ENCODE measurements around a stretch of chr6.

DNA sequence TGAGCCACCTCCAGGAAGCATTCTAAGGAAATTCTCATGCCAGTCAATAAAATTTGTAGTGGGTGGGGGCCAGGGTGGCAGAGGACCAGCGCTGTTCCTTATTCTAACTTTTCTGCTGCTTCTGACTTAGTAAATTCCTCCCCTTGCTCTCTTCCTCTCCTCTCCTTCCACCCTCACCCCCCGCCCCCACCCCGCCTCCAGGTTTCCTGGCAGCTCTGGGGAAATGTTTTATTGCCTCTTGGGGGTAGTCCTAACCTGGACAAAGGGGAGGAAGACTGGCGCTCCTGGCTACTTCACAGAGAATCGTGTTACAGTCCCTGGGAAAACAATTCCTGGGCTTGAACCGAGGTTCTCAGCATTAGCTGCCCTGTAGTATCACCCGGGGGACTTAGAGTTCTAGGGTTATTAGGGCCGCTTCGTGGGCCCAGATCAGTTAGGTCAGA is 3.3 kb downstream of the BMP6 start:
- PRO-cap, 3 experiments: no peak in any of the 3 experiments
- RAMPAGE, long total RNA, 2 experiments: no peak in any of the 2 experiments
- RRBS: no CpG with 5 or more reads among the region's 9 CpGs

DNA sequence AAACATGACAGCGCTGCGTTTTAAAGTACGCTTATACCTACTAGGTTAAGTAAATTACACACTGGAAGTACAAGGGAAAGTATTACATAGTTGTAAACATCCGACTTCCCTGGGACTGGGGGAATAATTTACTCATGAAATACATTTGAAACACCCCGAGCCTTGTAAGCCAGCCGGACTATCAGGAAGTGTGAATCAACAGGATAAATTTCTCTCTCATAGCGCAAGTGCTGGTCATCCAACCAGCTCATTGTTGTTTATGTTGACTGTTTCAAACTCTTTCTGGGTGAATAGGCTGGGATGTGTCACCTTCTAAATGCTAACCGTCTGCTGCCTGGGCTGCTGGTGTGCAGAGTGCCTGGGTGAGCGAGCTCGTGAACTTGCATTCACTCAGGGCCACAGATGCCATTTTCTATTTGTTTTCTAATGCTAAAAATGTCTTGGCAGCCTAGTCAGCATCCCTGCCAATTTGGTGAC is 5.0 kb downstream of the BMP6 start:
- PRO-cap, 3 experiments: no peak in any of the 3 experiments
- RAMPAGE, long total RNA, 2 experiments: no peak in any of the 2 experiments
- RRBS: no CpG with 5 or more reads among the region's 10 CpGs

GRCh38 chr6:7915405-7915963 is 4.9 kb upstream of the TXNDC5 start:
- PRO-cap, 3 experiments: no peak in any of the 3 experiments
- RAMPAGE, long total RNA, 2 experiments: no peak in any of the 2 experiments
- RRBS: no CpG with 5 or more reads among the region's 8 CpGs

DNA sequence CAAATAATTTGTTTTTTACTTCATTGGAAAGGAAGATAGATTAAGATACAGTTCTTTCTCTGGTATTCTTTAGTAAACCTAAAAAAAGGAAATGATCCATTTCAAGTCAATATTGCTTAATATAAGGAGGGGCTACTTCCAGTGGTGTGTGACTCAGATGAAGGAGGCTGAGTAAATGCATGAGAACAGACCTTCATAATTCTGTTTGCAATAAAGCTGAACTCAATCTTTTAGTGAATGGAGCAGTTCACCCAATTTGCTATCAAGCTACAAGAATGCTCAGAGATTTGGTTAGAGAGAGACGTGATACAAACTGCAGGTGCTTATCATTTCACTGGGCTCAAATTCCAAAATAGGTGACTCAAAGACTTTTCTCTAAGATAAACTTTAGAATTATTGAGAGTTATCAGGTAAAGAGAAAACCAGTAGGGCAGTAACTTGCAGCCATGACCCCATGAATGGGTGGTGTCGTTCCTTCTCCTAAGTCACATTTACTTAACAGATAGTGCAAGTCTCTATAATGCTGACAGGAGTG is 16.2 kb upstream of the BLOC1S5 start:
- PRO-cap, 3 experiments: no peak in any of the 3 experiments
- RAMPAGE, long total RNA, 2 experiments: no peak in any of the 2 experiments
- RRBS: no CpG with 5 or more reads among the region's 2 CpGs

GRCh38 chr6:8667086-8667513 is 231.8 kb upstream of the SLC35B3 start:
- PRO-cap, 3 experiments: peak in 1 of 3 experiments; most common plus-strand start chr6:8667200 (in 1)
- RAMPAGE, long total RNA, 2 experiments: no peak in any of the 2 experiments
- RRBS: no CpG with 5 or more reads among the region's 18 CpGs

DNA sequence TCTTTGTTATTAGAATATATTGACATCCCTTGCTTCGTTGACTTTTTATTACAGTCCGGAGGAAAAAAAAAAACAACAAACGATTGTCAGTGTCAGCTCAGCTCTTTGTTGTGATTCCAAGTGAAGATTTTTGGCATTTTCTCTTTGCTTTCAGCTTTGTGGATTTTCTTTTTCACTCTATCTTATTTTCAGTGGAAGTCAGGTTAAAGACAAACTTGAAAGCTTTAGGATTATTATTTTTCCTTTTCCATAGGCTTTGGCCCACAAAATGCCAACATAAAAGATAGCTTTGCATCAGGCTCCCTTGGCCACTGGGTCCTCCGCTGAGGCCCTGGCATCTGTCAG is 817.2 kb upstream of the SLC35B3 start:
- PRO-cap, 3 experiments: no peak in any of the 3 experiments
- RAMPAGE, long total RNA, 2 experiments: no peak in any of the 2 experiments
- RRBS: no CpG with 5 or more reads among the region's 4 CpGs

DNA sequence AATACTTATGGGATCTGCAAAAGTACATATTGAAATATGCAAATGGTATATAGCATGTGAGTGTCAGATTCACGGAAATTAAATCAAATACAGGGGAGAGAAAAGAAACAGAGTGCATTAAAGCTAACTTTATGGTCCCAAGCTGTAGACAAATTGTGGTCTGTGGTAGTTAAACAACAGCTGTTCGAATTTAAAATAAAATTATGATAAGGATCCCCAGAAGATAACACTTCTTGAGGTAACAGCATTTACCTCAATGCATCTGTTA is 273.7 kb downstream of the TFAP2A start:
- PRO-cap, 3 experiments: no peak in any of the 3 experiments
- RAMPAGE, long total RNA, 2 experiments: no peak in any of the 2 experiments
- RRBS: no CpG with 5 or more reads among the region's 2 CpGs

DNA sequence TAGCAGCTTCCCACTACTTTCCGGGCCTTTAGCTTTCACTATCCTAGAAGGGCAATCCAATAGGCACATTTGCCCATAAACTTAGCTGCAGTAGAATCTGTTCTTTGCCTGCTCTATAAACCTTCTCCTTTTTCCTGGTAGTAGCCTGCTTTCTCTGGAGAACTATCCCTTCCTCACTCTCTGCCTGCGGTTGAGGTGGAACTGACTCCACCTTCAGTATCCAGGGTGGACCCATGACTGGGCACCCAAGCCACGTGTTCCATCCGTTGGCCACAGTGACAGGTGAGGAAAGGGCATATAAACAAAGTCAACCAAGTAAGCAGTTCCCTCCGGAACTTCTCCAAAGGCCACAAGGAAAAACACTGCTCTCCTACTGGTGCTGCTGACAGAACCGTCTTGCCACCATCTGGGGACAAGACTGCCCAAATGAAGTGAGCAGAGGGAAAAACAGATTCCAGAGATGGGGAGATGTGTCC is 218.8 kb downstream of the TFAP2A start:
- PRO-cap, 3 experiments: no peak in any of the 3 experiments
- RAMPAGE, long total RNA, 2 experiments: no peak in any of the 2 experiments
- RRBS: no CpG with 5 or more reads among the region's 6 CpGs

GRCh38 chr6:10314703-10315430 is 100.0 kb downstream of the TFAP2A start:
- PRO-cap, 3 experiments: no peak in any of the 3 experiments
- RAMPAGE, long total RNA, 2 experiments: no peak in any of the 2 experiments
- RRBS: no CpG with 5 or more reads among the region's 12 CpGs

DNA sequence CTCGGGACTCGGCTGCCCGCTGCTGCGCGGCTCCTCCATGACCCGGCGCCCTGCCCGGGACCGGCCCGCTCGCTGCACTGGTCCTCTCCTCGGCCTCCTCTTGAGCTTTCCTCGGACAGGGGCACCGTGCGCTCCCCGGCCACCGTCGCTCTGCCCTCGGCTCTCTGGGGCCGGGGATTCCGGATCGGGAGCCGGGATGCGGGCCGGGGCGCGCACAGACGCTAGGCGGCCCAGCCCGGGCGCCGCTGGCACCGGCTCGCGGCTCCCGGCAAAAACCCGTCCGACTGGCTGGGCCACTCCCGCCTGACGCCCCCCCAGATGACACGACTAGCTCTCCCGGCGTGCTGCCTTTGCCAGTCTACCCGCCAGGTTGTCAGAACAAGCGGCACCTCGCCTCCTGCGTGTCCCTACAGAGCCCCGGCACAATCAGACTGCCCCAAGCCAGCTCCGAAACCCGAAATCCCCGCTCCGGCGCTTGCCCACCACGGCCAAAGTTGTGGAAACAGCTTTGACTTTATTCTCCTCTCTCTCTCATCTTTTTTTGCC is 2.1 kb downstream of the TFAP2A start:
- PRO-cap, 3 experiments: no peak in any of the 3 experiments
- RAMPAGE, long total RNA, 2 experiments: no peak in any of the 2 experiments
- RRBS: 2% methylated on average over 29 of the region's 54 CpGs

GRCh38 chr6:10420461-10420923 is 5.6 kb upstream of the TFAP2A start:
- PRO-cap, 3 experiments: no peak in any of the 3 experiments
- RAMPAGE, long total RNA, 2 experiments: no peak in any of the 2 experiments
- RRBS: no CpG with 5 or more reads among the region's 21 CpGs

- PRO-cap, 3 experiments: peak in 1 of 3 experiments; most common plus-strand start chr6:10556204 (in 1)
- RAMPAGE, long total RNA, 2 experiments: no peak in any of the 2 experiments
- RRBS: no CpG with 5 or more reads among the region's 29 CpGs
These were observed 34.6 kb downstream of the GCNT2 start for GRCh38 chr6:10555349-10556507.

- PRO-cap, 3 experiments: peak in 3 of 3 experiments; most common plus-strand start chr6:11094037 (in 1); most common minus-strand start chr6:11094088 (in 2)
- RAMPAGE, long total RNA, 2 experiments: no peak in any of the 2 experiments
- RRBS: 1% methylated on average over 20 of the region's 80 CpGs
These were observed 715 bp downstream of the SMIM13 start for GRCh38 chr6:11093970-11095127.

GRCh38 chr6:11143808-11144199 is 32.3 kb upstream of the ERVFRD-1 start:
- PRO-cap, 3 experiments: no peak in any of the 3 experiments
- RAMPAGE, long total RNA, 2 experiments: no peak in any of the 2 experiments
- RRBS: no CpG with 5 or more reads among the region's 7 CpGs

GRCh38 chr6:11188107-11188759 is 44.2 kb downstream of the NEDD9 start:
- PRO-cap, 3 experiments: no peak in any of the 3 experiments
- RAMPAGE, long total RNA, 2 experiments: no peak in any of the 2 experiments
- RRBS: no CpG with 5 or more reads among the region's 3 CpGs

GRCh38 chr6:11231356-11232010 is 985 bp downstream of the NEDD9 start:
- PRO-cap, 3 experiments: peak in 1 of 3 experiments; most common plus-strand start chr6:11231824 (in 1); most common minus-strand start chr6:11231665 (in 1)
- RAMPAGE, long total RNA, 2 experiments: no peak in any of the 2 experiments
- RRBS: no CpG with 5 or more reads among the region's 3 CpGs

- PRO-cap, 3 experiments: no peak in any of the 3 experiments
- RAMPAGE, long total RNA, 2 experiments: no peak in any of the 2 experiments
- RRBS: 73% methylated on average over 3 of the region's 10 CpGs
These were observed 3.9 kb upstream of the NEDD9 start for GRCh38 chr6:11236228-11236813.

GRCh38 chr6:11241716-11242307 is 9.3 kb upstream of the NEDD9 start:
- PRO-cap, 3 experiments: peak in 1 of 3 experiments; most common plus-strand start chr6:11241934 (in 1)
- RAMPAGE, long total RNA, 2 experiments: no peak in any of the 2 experiments
- RRBS: 57% methylated on average over 6 of the region's 20 CpGs

DNA sequence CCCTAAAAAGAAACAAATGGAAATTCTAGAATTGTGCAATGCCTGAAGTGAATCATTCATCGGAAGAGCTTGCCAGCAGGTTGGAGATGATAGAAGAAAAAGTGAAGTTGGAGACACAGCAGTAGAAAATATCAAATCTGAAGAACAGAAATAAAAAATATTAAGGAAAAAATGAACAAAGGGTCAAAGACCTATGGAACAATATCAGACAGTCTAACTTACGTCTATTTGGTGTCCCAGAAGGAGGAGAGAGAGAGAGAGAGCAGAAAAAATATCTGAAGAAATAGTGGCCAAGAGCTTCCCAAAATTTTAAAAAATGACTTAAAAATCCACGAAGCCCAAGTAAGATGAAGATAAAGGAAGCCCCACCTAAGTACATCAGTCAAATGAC is 109.5 kb upstream of the NEDD9 start:
- PRO-cap, 3 experiments: no peak in any of the 3 experiments
- RAMPAGE, long total RNA, 2 experiments: no peak in any of the 2 experiments
- RRBS: no CpG with 5 or more reads among the region's 3 CpGs

DNA sequence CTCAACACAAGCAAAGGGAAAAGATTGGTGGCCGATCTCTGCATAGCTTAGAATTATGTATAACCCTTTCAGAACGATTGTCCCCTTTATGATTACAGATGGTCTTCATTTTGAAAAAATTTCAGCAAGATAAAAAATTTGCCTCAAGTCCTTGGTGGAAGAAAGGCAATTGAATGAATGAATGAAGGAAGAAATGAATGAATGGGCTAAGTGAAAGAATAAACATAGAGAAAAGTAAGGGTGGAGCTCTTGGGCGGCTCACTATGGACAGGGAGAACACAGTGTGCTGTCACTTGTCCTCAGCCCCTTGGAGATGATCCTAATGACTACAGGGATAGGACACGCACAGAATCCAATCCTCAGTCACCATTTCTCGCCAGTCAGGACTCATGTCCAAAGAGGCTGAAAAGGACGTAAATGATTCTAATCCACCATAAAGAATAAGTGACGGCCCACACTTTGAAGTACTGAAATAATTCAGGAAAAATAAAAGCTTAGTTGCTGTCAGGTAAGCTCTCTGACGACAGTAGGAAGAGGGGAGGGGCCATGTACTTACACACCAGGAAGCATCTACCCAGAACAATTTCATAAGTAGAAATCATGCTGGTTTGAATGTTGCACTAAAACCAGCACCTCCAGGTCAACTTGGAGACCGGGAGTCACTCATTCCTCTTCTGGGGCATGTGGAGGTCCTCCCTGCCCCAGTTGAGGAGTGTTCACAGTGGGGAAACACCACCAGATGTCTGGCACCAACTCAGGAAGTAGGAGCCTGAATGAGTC is 149.0 kb upstream of the NEDD9 start:
- PRO-cap, 3 experiments: no peak in any of the 3 experiments
- RAMPAGE, long total RNA, 2 experiments: no peak in any of the 2 experiments
- RRBS: no CpG with 5 or more reads among the region's 9 CpGs